AG09309 (cell line): ENCODE measurements around a stretch of chr10.

DNA sequence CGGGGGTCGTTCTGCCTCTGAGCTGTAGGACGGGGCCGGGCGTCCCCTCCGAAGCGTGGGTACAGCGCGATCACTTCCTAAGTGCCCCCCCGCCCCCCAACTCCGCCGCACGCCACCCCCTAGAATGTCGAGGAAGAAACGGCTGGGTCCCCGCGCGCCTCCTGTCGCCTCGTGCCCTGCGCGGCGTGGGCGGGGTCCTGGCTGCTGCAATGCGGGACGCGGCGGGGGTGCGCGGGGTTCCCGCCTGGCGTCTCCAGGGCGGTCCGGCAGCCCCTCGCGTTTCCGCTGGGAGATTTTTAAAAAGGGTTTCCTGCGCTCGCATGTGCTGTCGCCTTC, 707 bp downstream of the PFKP start:
- RRBS = 1% methylated on average over 7 of the region's 40 CpGs

GRCh38 chr10:3068423-3069582, 1.5 kb downstream of the PFKP start:
- RRBS = 2% methylated on average over 38 of the region's 112 CpGs

GRCh38 chr10:3173365-3173689, 745 bp upstream of the PITRM1 start:
- RRBS = no CpG with 5 or more reads among the region's 11 CpGs

GRCh38 chr10:3181763-3182210, 9.2 kb upstream of the PITRM1 start:
- RRBS = no CpG with 5 or more reads among the region's 3 CpGs

- RRBS = 5% methylated on average over 5 of the region's 27 CpGs
These were observed 25.0 kb upstream of the PITRM1 start for GRCh38 chr10:3197314-3198191.

GRCh38 chr10:3471489-3471917, 298.9 kb upstream of the PITRM1 start:
- RRBS = no CpG with 5 or more reads among the region's 10 CpGs

DNA sequence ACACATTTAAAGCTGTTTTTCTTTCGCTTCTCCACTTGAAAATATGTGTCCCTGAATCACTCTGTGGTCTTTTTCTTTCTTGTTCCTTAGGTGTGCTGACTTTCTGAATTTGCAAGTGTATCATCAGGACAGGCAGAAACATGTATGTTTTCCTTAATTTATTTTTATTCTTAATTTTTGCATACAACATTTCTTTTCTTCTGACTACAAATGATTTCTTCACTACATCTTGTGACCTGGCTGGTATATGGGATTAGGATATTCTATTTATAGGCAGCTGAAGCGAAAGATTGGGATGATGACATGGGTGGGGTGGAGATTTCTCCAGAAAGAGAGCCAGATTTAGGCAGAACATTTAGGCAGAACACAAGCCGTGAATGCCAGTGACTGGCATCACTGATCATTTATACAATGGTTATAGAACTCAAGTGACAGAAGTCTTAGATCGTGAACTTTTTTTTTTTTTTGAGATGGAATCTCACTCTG, 256.8 kb downstream of the KLF6 start:
- RRBS = no CpG with 5 or more reads among the region's 4 CpGs

DNA sequence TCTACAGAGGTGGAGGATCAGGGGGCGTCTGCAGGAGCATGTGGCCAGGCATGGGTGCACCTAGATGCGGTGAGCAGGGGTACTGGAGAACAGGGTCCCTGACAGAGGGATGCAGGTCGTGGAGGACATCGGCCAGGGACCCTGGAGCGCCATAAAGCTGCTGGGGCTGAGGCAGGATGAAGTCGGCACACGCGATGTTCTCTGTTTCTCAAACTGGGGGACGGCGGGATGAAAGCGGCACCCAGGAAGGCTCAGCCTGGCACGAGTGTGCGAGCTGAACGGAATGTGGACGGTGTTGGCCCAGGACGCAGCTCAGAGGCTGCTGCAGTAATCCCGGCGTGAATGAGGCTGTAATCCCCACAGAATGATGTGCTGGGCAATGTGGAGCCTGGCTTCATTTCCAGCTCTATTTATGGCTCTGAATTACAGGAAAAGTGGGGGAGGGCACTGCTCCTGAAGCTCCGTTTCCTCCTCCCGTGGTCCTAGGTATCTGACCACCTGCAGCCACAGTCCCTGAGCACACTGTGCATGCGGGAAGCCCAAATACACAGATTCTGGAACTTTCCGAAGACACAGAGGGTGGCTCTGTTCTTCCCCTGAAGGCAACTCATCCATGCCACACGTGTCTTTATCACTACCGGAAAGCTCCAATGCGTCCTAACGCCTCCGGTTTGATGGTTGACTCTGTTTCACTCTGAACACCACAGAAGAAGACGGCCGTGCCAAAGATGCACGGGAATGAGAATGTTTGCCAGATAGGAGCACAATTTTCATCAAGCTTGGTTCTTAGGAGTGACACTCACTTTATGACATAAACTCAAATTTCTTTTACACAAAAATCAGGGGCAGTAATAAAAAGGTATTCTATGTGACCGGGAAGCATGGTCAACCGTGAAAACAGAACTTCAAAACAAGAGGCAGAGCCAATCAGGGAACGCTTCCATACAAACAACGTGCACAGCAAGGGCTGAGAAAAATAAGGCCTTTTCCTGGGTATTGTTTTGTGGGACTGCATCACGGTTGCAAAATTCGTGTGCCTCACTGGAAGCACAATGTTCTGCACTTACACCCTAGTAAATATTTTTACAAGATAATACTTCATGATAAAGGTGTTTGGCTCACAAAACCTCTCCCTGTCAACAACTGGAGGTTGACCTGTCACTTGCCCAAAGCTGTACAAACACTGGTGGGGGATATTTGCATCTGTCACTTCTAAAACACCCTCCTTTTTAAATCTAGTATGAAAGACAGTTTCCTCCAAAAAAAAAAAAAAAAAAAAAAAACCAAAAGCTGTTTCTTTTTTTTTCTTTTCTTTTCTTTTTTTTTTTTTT, 37.4 kb downstream of the KLF6 start:
- RRBS = no CpG with 5 or more reads among the region's 36 CpGs

GRCh38 chr10:3764521-3765520, 20.2 kb downstream of the KLF6 start:
- RRBS = no CpG with 5 or more reads among the region's 11 CpGs

GRCh38 chr10:3770700-3771202, 14.3 kb downstream of the KLF6 start:
- RRBS = no CpG with 5 or more reads among the region's 8 CpGs

- RRBS = no CpG with 5 or more reads among the region's 16 CpGs
These were observed 5.1 kb downstream of the KLF6 start for GRCh38 chr10:3779660-3780616.

DNA sequence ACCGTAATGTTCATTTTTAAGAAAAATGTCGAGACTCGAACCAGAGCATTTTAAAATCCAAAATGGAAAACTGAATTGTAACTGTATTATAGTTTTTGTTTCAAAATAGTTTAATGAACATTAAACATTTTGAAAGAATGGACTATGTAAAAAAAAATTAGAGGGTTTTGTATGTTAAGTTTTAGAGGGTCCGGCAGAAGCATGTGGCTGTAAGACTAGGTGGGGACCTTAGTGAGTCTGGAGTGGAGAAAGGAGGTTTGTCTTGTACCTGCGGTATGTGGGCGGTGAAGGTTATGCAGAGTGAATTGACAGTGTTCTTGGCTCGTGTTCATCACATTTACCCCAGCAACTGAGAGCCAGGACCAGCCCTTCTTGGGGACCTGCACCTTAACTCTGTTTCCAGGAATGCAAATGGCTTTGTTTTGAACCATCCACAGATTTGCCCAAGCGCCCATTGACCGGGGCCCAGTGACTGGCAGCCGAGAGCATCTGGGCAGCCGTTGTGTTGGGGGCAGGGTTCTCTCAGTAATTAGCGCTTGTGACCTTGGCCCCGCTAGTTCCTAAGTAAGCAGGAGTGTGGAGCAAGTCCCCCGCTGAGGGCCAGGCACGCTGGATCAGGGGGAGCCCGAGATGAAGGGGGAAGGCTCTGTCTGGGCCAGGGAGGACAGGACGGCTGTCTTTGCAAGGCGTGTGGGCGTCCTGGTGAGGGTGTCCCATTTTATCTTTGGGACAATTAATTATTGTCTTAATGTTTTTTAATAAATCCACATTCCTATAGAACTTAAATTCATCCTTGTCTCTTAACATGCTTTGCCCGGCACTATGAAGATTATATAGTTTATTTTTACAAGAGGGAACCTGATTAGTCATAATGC, 1.5 kb upstream of the KLF6 start:
- RRBS = no CpG with 5 or more reads among the region's 20 CpGs

DNA sequence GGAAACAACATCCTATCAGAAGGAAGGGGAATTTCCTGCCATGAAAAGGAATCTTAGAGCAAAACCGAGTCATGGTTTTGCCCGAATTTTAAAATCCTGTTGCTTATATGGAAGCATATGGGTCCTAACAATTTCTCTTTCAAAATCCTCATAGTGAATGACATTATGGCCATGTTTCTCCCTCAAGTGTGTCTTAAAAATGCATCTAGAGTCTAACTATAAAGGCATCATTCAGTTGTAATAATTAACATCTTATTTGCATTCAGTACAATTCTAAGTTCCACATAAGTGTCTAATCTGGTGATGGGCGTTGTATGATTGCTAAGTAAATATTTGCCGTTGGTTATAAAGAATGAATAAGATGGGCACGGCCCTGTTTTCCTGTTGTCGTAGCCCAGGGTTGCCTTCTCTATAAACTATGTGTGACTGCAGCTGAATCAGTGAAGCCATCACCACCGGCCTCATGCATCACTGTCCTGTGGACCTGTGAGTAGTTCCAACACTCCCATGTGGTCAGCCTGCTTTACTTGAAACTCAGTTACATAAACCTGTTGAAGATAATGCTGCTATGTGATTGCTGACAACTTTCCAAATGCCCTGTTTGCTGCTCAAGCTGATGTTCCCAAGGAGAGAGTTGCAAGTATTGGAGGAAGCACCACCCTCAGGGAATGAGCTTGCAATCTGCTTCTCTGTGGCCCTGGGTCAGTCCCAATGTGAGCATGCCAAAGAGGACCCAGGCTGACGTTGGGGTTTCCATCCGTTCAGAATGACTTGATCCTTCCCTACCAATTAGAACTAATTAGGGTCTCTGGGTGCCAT, 21.6 kb upstream of the KLF6 start:
- RRBS = no CpG with 5 or more reads among the region's 9 CpGs

DNA sequence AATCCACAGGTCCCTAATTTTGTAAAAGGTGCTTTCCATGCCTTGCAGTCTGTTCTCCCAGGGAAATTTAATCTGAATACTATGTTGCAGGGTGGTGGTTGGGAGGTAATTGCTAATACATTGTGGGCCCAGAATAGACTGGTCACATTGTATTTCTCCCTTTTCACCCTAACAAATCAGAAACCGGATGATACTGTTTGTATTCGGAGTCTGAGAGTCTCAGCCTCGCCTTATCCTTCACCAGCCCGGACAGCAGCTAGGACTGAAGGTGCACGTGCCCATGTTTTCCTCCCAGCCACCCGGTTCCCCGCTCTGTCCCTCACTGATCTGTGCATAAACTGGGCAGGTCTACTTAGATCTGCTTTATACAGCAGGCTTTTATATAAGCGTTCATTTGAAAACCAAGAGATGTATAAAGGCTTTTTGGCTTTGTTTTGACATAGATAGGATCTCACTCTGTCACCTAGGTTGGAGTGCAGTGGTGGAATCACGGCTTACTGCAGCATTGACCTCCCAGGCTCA, 69.1 kb upstream of the KLF6 start:
- RRBS = 94% methylated on average over 5 of the region's 9 CpGs

DNA sequence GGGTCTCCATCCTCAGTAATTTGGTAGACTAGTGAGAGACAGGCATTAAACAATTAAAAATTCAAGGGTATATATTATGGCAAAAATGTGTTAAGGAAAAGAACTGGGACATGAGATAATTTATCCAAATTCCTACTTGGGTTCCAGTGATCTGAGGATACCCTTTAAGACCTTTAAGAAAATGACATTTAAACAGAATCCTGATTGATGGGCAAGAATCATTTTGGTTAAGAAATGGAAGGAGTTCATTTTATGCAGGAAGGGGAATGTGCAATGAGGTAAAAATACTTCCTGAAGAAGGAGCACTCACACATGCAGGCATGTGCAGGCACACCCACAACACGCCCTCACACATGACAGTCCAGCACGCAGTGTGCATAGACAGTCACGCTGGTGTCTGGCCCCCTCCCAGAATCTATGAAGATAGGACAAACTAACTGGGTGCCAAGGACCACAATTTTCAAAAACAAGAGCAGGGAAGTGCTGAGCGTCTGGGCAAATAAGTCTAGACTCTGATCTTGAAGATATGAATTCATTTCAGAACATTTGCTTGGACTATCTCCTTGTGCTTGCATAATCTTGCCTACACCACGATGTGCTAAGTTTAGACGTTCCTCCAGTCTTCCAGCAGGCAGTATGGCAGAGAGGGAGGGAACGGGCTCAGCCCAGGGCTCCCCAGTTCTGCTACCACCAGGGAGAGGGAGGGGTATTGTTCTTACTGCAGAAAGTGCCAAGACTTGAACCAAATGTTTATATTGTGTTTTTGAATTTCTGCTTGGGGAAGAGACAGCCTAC, 276.4 kb upstream of the KLF6 start:
- RRBS = no CpG with 5 or more reads among the region's 7 CpGs

DNA sequence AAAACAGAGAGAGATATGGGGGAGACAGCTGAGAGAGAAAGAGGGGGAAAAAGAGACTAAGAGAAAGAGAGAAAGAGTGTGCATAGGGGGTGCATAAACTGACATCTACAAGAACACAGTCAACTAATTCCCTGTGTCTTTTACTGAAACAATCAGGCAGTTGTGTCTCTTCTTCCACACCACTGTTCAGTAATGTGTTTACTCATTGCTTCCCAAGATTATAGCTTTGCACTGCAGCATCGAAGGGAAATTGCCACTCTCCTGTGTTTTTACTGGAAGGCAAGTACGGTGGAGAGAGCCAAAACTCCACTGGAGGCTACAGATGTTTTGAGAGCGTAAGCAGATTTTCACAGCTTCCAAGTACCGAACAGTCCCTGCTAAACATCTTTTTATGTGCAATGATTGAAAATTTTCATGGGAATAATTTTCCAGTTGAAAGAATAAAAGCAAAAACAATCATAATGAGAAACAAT, 510.5 kb upstream of the AKR1E2 start:
- RRBS = no CpG with 5 or more reads among the region's 4 CpGs

DNA sequence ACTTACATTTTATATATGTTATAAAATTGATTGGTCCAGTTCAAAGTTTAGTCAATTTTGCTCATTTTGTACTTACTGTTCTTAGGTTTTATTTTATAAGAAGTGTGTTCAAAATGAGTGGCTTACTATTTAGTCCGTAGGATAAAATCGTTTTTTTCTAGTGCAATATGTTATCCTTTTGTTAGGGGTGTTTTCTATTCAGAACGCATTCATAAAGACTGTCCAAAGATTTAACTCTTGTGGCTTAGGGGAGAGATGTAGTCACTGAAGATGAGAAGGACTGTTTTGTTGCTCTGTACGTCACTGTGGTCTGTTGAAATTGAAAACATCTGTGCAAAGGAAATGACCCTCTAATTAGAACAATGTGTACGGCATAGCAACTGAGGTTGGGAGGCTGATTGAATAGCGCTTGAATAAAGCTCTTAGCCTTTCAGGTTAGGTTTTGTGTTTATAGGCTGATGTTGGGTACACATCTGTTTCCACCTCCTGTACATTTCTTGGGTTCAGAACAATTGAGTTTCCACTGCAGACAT, 453.5 kb upstream of the AKR1E2 start:
- RRBS = no CpG with 5 or more reads among the region's 6 CpGs

- RRBS = no CpG with 5 or more reads among the region's 2 CpGs
These were observed 178.9 kb upstream of the AKR1E2 start for GRCh38 chr10:4647090-4647513.

DNA sequence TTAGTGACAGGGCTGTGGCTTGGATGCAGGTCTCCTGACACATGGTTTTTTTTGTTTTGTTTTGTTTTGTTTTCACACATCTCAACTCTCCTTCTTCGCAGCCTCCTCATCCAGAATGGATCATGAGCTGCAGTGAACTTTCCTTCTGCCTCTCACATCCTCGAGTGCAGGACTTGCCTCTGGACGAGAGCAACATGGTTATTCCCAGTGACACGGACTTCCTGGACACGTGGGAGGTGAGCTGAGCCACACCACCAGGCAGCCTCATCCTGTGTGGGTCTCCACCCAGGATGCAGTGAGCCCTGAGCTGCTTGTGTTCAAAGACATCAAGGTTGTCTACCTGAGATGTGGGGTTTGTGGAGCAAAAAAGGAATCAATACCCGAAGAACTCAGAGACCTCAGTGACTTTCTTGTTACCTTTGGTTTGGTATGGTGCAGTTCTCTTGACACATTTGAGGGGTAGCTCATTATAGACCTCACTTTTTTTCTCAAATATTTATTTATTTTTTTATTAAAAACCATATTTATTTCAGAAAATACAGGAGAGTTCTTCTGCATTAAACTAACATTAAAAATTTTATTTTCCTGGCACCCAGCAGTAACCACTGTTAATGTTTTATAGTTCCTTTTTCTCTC, 9.7 kb downstream of the AKR1E2 start:
- RRBS = no CpG with 5 or more reads among the region's 6 CpGs